OVCAR3 (cell line): ENCODE results near the gene CSF1R.

DNA sequence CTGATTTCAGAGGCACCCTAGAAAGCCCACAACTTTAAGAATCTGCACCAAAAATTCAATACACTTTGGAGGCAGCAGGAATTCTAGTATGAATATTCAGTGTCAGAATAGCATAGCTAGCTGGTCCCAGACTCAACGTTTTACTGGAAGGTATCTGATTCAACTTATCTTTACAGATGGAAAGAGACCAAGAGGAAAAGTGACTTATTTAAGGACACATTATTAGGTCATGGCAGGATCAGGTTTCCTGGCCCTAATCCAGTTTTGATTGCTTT, 38.5 kb downstream of the SH3TC2 start:
- RRBS, result no CpG with 5 or more reads among the region's 1 CpG

DNA sequence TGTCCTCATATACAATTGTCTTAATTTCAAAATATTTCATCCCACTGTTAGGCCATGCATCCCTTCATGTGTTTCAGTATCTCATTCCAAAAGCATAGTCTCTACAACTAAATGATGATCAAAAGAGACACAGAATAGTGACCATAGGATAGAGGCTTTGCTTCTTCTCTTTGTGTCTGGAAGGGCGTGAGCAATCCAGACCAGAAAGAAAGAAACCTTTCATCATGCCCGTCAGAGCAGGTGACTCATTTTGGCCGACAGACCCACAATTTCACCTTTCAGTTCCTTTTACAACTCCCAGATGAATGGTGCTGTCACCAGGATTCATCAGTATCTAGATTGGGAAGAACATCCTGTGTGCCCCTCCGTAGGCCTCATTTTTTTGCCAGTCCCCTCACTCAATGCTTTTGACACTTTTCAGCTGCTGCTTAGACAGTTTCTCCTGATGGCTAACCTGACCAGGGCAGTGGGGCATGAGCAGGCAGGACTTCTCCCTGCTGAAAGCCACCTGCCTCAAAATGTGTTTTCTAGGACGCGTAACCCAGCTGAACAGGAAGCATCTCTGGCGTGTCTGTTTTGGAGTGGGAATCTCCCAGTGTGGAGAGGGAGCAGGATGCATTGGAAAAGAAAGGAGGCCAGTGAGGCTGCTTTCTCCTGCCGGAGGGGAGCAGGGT, 21.2 kb downstream of the ABLIM3 start:
- RRBS, result no CpG with 5 or more reads among the region's 8 CpGs

DNA sequence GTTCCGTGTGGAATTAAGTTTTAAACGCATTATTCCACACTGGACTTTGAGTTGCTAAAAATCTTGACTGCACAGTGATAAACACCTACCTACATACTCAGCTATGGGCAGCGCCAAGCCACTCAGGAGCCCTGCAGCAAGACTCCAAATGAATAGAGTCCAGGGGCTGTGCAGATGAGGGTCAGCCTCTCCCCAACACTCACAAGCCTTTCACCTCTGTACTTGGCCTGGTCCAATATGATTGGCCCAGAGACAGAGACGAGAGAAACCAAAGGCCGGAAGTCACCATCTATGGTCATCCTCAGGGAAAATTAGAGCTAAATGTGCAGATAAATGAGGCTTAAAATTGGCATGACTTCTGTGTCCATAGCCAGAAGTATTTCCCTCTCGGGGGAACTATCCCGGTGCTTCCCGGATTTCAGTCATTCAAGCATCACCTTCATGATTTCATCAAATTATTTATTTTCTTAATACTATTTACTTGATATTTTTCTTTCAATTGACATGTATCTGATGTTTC, 8.6 kb upstream of the AFAP1L1 start:
- RRBS, result no CpG with 5 or more reads among the region's 8 CpGs

- RRBS, result no CpG with 5 or more reads among the region's 5 CpGs
These were observed 9.1 kb downstream of the AFAP1L1 start for GRCh38 chr5:149280610-149281247.

GRCh38 chr5:149471423-149472234, 79.6 kb downstream of the CSNK1A1 start:
- RRBS, result no CpG with 5 or more reads among the region's 15 CpGs

DNA sequence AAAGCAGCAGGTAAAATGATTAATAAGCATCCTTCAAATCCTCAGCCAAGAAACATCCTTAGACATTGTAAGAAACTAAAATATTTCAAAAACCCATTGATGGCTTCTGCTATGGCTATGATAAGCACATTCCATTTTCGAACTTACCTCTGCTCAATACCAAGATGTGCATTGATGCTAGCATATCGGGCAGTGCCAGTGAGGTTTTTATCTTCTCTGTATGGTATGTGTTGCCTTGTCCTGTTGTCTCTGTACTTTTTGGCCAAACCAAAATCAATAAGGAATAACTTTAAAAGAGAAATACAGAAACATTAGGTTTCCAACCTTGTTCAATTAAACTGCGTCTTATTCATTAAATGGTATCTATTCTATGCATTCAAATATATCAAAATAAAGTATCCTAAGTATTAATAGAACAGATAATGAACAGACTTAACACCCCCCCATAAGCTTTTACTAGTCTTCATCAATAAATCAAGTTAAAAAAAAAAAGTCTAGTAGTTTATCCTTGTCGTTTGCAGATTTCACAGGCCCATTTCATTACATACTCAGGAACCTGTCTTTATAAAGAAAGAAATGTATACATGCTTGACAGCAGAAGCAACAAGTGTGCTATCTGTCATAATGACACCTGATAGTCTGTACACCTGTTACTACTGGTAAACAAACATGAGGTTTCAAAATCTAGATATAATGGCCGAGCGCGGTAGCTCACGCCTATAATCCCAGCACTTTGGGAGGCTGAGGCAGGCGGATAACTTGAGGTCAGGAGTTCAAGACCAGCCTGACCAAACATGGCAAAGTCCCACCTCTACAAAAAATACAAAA, 38.1 kb downstream of the CSNK1A1 start:
- RRBS, result no CpG with 5 or more reads among the region's 9 CpGs

DNA sequence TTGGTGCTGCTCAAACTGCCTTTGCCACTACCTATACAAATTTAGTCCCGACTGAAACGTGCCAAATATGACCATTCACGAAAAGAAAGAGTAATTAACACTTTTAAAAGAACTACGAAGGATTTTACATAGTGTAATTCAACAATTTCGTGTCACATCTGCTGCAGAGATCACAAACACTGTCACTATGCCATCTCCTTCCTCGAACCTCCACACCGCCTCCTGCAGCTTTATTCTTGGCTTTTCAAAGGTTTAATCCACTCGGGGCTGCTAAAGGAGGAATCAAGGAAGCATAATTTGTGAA, 2.0 kb downstream of the CSNK1A1 start:
- RRBS, result no CpG with 5 or more reads among the region's 8 CpGs

DNA sequence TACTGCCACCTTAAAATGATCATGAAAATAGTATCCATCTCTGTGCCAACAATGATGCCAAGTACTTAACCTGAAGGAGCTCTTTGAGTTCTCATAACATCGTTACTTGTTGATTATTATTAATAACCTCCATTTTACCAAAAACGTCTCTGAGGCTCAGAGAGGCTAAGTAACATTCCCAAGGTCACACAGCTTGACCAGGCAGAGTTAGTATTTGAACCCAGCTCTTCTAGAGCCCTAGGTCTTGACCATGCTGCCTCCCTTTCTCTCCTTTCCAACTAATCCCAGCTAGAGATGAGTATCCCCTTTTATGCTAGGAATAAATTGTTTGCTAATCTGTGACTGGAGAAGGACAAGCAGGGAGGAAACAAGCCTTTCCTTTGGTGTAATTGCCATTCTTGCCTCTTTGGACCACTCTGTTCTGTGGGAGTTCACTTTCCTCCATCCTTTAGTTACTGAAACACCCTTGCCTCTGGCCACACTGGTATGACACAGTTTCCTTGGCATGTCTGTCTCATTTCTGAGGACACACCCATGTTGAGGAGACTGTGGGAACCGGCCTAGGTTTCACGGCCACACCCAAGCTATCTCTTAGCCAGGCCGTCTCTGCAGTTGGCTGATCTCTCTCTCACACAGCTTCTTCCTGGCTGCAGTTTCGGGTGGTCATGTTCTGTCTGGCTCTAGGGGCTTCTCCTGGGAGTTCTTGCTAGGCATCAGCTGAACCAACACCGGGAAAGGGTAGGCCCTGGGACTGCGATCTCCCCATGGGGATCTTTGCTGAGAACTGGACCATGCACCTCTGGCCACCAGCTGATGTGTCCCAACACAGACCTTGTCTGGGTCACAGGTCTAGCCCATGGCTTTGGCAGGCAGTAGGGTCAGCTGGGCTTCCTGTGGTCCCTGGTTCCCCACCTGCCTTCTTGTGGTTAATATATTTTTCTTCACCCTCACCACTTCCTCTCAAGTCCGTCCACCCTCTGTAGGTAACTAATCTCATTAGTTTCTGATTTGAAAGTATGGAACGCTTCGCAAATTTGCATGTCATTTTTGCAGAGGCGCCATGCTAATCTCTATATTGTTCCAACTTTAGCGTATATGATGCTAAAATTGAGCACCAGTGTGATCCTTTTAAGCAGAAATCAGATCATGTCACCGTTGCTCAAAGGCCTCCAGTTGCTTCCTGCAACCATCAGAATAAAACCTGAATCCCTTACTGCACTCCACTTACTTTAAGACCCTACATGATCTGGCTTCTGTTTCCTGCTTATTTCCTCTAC, 24.8 kb downstream of the ARHGEF37 start:
- RRBS, result no CpG with 5 or more reads among the region's 14 CpGs

- RRBS, result no CpG with 5 or more reads among the region's 23 CpGs
These were observed 59.8 kb downstream of the ARHGEF37 start for GRCh38 chr5:149640799-149641832.

DNA sequence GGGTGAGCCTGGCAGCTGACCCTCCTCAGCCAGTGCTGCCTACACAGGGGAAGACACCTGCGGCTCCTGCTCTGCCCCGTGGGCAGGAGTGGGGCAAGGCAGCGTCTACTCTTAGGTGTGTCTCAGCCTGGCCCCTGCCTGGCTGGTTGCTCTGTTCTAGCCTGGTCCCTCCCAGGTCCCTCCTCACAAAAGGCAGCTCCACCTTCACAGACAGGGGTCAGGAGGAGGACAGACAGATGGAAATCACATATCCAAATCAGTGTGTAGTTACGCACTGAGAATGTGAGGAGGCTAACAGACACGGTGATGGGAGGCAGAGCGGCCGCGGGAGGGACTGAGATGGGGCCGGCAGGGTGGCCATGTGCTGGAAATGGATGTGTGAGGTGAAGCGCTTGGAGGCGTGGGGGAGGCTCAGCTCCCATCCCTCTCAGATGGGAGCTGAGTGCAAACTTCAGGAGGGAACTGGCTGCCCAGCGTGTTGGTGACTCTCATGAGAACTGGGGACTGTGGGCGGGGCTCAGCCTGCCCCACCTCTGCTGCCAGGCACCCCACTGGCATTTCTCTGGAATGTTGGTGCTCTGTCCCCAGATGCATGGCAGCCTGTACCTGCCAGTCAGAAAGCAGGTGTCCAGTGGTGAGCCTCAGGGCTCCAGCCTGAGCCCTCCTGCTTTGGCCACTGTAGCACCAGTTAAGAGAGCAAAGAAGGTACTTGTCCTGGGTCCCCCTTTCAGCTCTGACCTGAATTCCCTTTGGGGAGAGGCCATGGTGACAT, 43.5 kb downstream of the PPARGC1B start:
- RRBS, result no CpG with 5 or more reads among the region's 13 CpGs

DNA sequence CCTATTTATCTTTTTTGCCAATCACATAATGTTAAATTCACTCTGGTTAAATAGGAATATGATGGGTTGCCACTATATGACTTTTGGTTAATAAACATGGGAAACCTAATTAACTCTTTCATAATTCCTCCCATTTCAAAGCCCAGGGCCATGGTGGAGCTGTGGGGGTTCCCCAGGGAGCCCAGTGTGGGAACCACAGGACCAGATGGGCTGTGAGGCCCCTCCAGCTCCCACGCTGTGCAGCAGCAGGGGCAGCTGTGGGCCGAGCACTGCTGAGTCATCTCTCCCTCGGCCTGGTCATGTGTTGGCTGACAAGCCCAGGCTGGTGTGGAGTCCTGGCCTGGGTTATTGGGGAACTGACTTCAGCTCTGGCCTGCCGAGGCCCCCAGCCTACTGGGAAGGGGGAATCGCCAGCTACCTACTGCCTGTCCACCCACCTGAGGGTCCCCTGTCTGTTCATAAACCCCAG, 75.7 kb downstream of the PPARGC1B start:
- RRBS, result no CpG with 5 or more reads among the region's 5 CpGs

- RRBS, result no CpG with 5 or more reads among the region's 8 CpGs
These were observed 78.1 kb downstream of the PPARGC1B start for GRCh38 chr5:149808049-149808750.

GRCh38 chr5:149839287-149839527, 105.4 kb downstream of the PDE6A start:
- RRBS, result no CpG with 5 or more reads among the region's 3 CpGs

- RRBS, result no CpG with 5 or more reads among the region's 10 CpGs
These were observed 4.4 kb downstream of the TIGD6 start for GRCh38 chr5:149995966-149996473.

- RRBS, result 4% methylated on average over 11 of the region's 62 CpGs
These were observed 519 bp downstream of the HMGXB3 start for GRCh38 chr5:150000847-150001669.

- RRBS, result no CpG with 5 or more reads among the region's 9 CpGs
These were observed 33.1 kb downstream of the CSF1R start for GRCh38 chr5:150053039-150053772.

- RRBS, result no CpG with 5 or more reads among the region's 9 CpGs
These were observed at the start of gene CSF1R for GRCh38 chr5:150086211-150087092. Gene CSF1R, minus strand, starts transcription at chr5:150086554.

DNA sequence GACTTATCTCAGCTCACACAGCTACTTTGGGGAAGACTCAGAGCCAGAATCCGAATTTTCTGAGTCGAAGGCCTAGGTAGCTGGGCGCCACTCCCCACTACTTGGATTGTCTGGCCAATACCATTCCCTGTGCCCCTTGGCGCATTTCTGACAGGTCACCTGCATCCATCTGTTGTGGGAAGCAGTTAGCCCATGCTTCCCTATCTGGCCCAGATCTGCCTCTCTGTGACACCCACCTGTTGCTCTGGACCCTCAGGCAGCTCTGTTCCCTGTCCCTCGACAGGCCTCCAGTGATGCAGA, 16.7 kb upstream of the CSF1R start:
- RRBS, result no CpG with 5 or more reads among the region's 5 CpGs

GRCh38 chr5:150106563-150107140, 20.3 kb upstream of the CSF1R start:
- RRBS, result no CpG with 5 or more reads among the region's 4 CpGs

- RRBS, result no CpG with 5 or more reads among the region's 11 CpGs
These were observed 8.9 kb downstream of the PDGFRB start for GRCh38 chr5:150146716-150147193.